AG04449 (cell line): ENCODE data around the gene NETO1.

DNA sequence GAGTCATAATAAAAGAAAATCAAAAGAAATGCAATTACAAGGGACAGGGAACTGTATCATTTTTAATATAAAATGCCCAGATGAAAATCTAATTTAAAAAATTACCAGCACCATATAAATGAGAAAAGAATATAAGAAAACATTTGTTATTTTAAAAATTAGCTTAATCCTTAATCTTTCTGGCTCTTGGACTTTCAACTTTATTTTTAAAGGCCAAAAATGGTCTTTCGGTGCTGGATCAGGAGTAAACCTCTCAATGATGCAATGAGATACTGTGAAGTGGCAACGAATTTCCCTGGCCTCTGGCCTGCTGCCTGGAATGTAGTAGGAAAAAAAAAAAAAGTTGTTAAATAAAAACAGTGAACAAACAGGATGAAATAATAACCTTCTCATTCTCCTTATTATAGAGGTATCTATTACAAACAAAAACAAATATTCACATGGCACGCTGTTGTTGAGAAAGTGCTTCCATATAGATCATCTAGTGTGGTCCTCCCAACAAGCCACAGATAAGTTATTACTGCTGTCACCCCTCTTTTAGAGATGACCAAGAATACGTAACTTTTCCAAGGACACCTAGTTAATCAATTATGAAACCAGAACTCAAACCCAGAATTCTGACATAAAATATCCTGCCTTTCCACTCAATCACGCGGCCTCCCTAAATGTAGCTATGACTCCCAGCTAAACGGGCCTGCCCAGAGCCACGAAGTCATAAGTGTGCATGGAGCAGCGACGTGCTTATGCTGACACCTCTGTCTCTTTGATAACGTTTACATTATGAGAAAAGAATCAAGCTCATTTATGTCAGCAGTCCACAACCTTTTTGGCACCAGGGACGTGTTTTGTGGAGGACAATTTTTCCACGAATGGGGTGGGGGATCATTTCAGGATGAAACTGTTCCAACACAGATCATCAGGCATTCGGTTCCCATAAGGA lies 171.0 kb downstream of the BCL2 start:
- RRBS = no CpG with 5 or more reads among the region's 14 CpGs

GRCh38 chr18:63301216-63302058 lies 18.1 kb downstream of the BCL2 start:
- RRBS = no CpG with 5 or more reads among the region's 12 CpGs

DNA sequence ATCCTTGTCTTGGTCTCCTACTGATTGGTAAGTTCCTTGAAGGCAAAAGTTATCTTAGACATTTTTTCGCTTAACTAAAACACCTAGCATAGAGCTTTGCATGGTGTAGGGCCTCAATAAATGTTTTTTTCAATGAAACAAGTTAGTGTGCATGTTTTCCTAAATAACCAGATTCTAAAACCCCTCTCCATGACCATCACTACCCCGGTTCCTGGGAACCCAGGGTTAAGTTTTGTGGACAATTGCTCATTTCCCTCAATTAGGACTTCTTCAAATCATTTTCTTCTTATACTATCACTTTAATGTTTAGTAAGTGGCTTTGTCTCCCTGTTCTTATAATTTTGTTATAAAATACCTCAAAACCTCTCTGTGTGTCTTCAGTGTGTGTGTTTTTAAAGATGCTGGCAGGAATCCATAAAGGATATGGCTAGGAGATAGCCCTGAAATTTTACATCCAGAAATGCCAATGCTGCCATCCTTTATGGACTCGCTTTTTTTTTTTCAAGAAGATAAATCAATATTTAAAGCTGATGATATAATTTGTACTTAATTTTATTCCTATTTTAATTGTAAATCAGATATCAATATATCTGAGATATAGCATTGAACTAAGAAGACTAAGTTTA lies 8.9 kb downstream of the BCL2 start:
- RRBS = no CpG with 5 or more reads among the region's 3 CpGs

- RRBS = no CpG with 5 or more reads among the region's 6 CpGs
These were observed 4.5 kb downstream of the BCL2 start for GRCh38 chr18:63314880-63315625.

- RRBS = no CpG with 5 or more reads among the region's 9 CpGs
These were observed 3.0 kb downstream of the KDSR start for GRCh38 chr18:63363715-63364610.

DNA sequence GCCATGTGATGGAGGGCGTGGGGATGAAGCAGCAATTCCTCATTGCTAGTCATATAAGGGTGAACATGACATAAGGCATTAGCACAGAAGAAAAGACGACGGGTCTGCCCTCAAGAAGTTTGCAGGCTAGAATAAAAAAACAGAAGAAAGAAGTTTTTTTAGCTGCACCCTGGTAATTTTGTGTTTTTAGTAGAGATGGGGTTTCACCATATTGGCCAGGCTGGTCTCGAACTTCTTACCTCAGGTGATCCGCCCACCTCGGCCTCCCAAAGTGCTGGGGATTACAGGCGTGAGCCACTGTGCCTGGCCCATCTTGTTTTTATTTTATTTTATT lies 5.5 kb upstream of the VPS4B start:
- RRBS = no CpG with 5 or more reads among the region's 7 CpGs

GRCh38 chr18:63490280-63490936 lies 13.7 kb downstream of the SERPINB5 start:
- RRBS = 41% methylated on average over 10 of the region's 15 CpGs

DNA sequence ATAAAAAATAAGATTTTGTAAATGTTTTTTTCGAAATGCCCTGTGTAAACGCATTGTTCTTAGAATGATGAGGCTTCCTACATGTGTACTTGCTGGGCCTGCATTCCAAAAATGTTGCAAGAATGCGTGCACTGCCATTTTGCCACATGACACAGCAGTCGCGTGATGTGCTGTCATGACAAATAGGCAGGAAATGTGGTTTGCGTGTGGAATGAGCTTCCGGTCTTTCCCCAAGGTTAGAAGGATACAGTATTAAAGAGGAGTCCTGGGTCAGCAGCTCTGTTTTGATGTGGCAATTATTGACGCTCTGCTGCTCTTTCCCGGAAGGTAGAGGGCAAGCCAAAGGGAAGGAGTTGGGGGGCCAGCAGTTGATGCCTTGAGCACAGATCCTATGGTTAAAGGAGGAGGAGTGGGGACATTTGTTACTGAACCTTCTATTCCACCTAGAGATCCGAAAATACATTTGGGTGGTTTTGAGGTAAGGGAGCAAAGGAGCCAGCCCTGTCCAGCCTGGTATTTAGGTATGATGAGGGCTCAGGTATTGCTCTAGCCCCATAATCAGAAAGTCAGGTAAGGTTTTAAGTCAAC lies 18.0 kb upstream of the SERPINB2 start:
- RRBS = 45% methylated on average over 3 of the region's 10 CpGs

GRCh38 chr18:63963676-63964432 lies 6.0 kb upstream of the SERPINB8 start:
- RRBS = no CpG with 5 or more reads among the region's 2 CpGs

DNA sequence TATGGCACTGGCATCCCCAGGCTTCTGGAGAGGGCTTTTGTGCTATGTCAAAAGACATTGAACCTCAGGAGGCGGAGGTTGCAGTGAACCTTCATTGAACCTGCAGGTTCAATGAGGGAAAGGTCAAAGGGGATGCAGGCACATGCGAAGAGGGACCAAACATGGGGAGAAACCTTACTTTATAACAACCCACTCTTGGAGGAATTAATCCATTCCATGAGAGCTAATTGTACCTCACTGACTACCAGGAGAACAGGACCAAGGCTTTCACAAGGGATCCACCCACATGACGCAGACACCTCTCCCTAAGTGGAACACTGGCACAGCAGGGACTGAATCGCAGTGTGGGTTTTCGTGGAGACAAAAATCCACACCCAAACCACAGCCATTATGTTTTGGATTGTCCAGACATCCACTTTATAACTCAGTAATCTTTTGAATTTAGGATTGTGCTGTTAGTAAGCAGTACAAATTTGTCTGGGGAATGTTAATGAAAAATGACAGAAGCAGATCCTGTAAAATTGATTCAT lies 4.0 kb upstream of the SERPINB8 start:
- RRBS = no CpG with 5 or more reads among the region's 5 CpGs

- RRBS = no CpG with 5 or more reads among the region's 15 CpGs
These were observed 301.4 kb downstream of the DSEL start for GRCh38 chr18:67215014-67215724.

DNA sequence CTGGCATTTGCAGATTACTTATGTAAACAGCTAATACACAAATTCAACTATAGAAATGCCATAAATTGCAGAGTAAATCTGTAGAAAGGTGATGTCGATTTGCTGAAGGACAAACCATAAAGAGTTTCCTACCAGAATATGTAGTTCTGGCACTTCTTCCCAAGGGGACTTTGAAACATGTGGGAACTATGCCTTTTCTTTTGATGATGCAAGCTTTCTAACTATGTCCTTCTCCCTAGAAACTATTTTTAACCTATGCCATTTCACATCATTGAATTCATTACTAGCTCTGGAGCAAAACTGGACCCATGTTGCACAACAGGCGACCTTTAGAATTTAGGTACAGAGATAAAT lies 186.4 kb downstream of the CCDC102B start:
- RRBS = no CpG with 5 or more reads among the region's 2 CpGs

- RRBS = no CpG with 5 or more reads among the region's 4 CpGs
These were observed 47.2 kb downstream of the SOCS6 start for GRCh38 chr18:70335853-70336641.

GRCh38 chr18:70658847-70659404 lies 370.1 kb downstream of the SOCS6 start:
- RRBS = no CpG with 5 or more reads among the region's 7 CpGs

GRCh38 chr18:72867669-72868475 lies at the start of gene NETO1:
TSS of gene NETO1 (minus strand) at chr18:72867987.
- RRBS = 3% methylated on average over 65 of the region's 88 CpGs

GRCh38 chr18:74063633-74064141 lies 83.9 kb downstream of the FBXO15 start:
- RRBS = no CpG with 5 or more reads among the region's 5 CpGs

DNA sequence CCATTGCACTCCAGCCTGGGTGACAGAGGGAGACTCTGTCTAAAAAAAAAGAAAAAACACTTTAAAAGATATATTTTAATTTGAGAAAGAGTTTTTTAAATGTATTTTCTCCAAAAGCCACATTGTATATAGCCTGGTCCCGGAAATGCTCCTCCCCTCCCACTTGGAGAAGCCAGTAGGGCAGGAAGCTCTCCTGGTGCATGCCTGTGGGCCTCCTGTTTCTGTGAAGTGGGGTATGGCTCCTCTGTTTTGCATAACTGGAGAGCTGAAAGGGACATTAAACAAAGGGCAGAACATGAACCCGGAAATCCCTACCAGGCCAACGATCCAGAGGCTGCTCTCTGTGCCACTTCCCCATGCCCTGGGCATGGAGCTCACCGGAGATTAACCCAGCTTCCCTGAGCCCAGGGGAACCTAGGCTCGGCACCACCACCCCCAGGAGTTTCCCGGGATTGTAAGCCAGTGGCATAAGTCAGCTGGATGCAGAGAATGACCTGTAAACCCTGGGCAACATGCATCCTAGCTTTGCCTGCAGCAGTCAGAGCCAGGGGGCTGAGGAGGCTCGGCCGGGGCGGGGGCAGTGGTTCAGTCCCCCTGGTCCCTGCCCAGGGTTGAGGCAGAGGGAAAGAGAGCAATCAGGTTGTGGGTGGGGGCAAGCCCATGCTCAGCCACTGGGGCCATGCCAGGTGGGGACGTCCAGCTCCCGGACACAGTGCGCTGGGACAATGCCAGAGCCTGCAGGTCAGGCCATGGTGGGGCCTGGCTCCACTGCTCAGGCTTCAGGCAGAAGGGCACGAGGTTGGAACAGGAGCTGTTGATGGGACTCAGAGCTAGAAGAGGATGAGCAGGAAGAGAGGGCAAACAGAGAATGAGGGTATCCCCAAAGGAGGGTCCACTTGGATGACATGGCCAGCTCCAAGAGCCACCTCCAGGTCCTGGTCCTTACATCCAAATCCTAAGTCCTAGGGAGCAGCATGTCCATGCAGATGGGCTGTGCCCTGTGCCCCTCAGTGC lies 49.5 kb downstream of the TIMM21 start:
- RRBS = 45% methylated on average over 7 of the region's 13 CpGs

GRCh38 chr18:74217338-74218147 lies 69.2 kb downstream of the TIMM21 start:
- RRBS = no CpG with 5 or more reads among the region's 9 CpGs

- RRBS = no CpG with 5 or more reads among the region's 5 CpGs
These were observed 60.4 kb downstream of the CYB5A start for GRCh38 chr18:74231293-74231832.

GRCh38 chr18:74241986-74242301 lies 49.8 kb downstream of the CYB5A start:
- RRBS = no CpG with 5 or more reads among the region's 3 CpGs